ENCODE measurements around the gene USP21.

- PRO-cap, 3 experiments: no peak in any of the 3 experiments
- RAMPAGE, long total RNA: no peak
- RRBS, 2 experiments: no CpG with 5 or more reads among the region's 19 CpGs
Measured at GRCh38 chr1:160342044-160342937, 759 bp downstream of the COPA start.

GRCh38 chr1:160399515-160400224, 694 bp upstream of the VANGL2 start:
- PRO-cap, 3 experiments: no peak in any of the 3 experiments
- RAMPAGE, long total RNA: no peak
- RRBS, 2 experiments: no CpG with 5 or more reads among the region's 17 CpGs

DNA sequence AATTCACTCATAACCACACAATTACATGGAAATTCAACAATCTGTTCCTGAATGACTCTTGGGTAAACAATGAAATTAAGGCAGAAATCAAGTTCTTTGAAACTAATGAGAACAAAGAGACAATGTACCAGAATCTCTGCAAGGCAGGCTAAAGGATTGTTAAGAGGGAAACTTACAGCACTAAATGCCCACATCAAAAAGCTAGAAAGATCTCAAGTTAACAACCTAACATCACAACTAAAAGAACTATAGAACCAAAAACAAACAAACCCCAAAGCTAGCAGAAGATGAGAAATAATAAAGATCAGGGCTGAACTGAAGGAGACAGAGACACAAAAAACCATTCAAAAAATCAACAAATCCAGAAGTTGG, 19.0 kb downstream of the CD84 start:
- PRO-cap, 3 experiments: no peak in any of the 3 experiments
- RAMPAGE, long total RNA: no peak

GRCh38 chr1:160567768-160568703, 11.3 kb downstream of the CD84 start:
- PRO-cap, 3 experiments: no peak in any of the 3 experiments
- RAMPAGE, long total RNA: no peak
- RRBS, 2 experiments: no CpG with 5 or more reads among the region's 10 CpGs

DNA sequence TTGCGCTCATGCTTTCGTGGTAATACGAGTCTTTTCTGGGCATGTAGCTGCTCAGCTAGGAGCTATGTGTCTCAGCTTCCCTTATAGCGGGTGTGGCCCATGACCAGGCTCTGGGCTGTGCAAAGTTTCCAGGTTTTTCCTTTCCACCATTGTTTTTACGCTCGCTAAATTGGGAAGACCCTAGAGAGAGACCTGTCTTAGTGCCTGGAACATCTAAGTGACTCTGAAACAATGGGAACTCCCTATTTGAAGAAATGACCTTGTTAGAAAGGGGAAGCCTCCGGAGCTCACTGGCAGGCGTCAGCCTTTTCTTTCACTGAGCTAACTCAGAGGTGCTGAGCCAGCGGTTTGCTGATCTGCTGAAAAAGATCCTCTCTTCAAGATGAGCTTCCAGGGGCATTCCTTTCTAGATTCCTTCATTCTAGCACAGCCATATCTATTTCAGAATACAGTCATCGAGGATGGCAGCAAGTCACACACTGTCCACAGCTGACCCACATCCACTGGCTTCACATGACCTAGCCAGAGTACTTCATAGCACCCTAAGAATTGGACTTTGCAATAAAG, 17.1 kb downstream of the SLAMF1 start:
- PRO-cap, 3 experiments: no peak in any of the 3 experiments
- RAMPAGE, long total RNA: no peak
- RRBS, 2 experiments: no CpG with 5 or more reads among the region's 10 CpGs

DNA sequence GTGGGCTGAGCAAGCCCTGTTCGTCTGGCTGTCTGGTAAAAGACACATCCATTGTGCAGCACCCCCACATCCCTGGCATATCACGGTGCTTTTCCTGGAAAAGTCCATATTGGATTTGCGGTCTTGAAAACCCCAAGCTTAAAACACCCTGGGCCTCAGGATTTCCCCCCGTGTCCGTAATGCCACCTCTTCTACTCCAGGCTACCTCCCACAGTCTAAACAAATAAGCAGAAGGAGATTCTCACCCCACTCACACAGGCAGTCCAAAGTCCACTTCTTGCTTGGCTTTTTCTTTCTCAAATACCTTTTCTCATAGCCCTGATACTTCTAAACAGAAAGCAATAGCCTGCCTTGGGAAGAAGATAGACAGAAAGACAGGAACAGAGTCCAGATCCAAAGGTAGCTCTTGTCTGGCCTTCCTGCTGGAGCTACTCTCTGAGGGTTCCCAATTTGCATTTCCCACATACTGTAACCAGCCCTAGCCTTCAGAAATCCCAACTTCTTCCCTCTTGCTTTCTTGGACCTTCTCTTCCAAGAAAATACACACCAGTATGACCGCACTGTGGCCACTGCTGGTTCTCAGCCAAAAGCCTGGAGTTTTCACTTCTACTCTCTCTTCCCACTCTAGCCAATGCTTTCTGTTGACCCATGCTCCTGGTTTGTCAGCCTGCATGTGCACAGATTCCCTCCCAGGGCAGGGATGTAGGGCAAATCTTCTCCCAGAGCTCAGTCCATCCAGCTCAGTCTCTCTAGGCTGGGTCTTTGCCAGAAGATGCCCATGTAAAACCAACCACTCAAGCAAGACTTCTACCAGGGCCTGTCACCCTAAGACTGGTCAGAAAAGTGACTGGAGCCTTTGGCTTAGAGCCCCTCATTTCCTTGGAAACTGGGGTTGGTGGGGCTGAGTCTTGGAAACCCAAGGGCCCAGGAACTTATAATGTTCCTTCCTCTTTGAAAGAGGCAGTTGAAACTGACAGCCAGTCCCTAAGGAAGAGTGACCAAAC, 773 bp downstream of the SLAMF1 start:
- PRO-cap, 3 experiments: no peak in any of the 3 experiments
- RAMPAGE, long total RNA: no peak
- RRBS, 2 experiments: no CpG with 5 or more reads among the region's 6 CpGs

GRCh38 chr1:160672977-160673635, 26.3 kb upstream of the SLAMF1 start:
- PRO-cap, 3 experiments: no peak in any of the 3 experiments
- RAMPAGE, long total RNA: no peak
- RRBS, 2 experiments: no CpG with 5 or more reads among the region's 4 CpGs

GRCh38 chr1:160768302-160768743, 27.7 kb upstream of the LY9 start:
- PRO-cap, 3 experiments: no peak in any of the 3 experiments
- RAMPAGE, long total RNA: no peak

DNA sequence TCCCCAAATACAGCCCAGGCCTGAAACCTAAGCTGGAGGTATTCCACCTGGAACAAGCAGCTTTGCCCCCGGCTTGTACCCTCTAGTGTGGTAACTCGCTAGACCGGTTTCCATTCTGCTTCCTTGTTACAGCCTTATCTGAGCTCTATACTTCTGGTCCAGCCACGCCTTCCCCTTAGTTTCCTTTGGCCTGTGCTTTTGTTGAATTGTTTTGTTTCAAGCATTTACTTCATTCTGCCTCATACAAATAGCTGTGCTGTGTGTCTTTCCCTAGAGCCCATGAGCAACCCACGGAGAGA, 14.6 kb upstream of the LY9 start:
- PRO-cap, 3 experiments: no peak in any of the 3 experiments
- RAMPAGE, long total RNA: no peak
- RRBS, 2 experiments: 76% methylated on average over 2 of the region's 5 CpGs; no CpG with 5 or more reads in 1 of the 2 experiments

GRCh38 chr1:161065462-161065848, 4.2 kb downstream of the ARHGAP30 start:
- PRO-cap, 3 experiments: no peak in any of the 3 experiments
- RAMPAGE, long total RNA: no peak
- RRBS, 2 experiments: no CpG with 5 or more reads among the region's 7 CpGs

DNA sequence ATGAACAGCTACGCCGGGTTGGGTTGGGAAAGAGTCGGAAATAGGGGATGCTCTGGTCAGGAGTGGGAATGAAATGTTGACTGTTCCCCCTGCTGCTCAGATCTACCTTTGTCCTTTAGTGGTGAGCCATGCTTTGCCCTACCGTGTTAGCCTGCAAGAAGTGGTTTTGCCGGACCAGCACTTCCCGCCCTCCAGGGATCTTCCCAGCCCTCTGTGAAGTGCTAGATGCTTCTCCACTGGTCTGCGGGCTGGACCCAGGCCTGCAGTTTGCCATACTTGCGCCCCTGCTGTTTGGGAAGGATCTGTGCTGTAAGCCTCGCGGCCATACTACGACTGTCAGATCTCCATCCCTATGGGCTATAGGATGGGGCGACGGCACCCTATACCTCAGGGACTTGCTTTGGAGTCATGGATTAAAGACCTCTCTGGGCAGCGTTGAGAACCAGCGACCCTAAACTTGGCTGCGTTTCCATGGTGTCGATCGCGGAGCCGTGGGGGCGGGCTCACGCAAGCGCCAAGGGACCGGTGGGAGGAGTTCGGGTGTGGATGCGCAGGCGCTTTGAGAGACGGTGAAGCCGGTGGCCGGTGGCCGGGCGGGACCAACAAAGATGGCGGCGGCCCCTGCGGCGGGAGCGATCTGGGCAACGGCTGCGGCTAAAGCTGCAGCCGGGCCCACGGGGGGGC, at the start of gene USP21:
Gene USP21, plus strand, starts transcription at position 585 of the 684 bp plus-strand sequence.
- PRO-cap, 3 experiments: peak in 3 of 3 experiments; most common plus-strand start position 573 of the sequence (in 2); most common minus-strand start position 491 of the sequence (in 2)
- RAMPAGE, long total RNA: no peak
- RRBS, 2 experiments: 2 to 3% methylated on average over 16 of the region's 41 CpGs

DNA sequence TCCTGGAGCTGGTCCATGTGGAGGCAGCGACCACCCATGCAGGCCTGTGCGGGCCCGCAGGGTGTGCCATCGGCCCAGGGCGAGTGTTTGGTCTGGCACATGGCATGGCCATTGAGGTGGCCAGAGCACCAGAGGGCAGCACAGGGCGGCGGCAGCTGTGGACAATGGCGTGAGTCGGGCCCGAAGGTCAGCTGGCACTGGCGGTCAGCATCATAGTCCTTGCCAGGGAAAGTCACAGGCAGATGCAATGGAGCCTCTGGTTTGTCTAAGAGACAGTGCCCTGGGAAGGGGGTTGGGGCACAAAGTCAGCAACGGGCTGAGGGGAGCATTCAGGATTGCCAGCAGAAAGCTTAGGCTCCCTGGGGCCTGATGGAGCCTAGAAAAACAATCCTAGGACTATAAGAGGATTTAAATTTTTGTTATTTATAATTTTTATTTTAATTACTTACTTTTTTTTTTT, 4.9 kb downstream of the ADAMTS4 start:
- PRO-cap, 3 experiments: no peak in any of the 3 experiments
- RAMPAGE, long total RNA: no peak
- RRBS, 2 experiments: no CpG with 5 or more reads among the region's 12 CpGs

GRCh38 chr1:161201037-161201200, 1.2 kb upstream of the NDUFS2 start:
- PRO-cap, 3 experiments: peak in 2 of 3 experiments; most common minus-strand start chr1:161201162 (in 2)
- RAMPAGE, long total RNA: no peak

- PRO-cap, 3 experiments: no peak in any of the 3 experiments
- RAMPAGE, long total RNA: no peak
- RRBS, 2 experiments: no CpG with 5 or more reads among the region's 15 CpGs
Measured at GRCh38 chr1:161224048-161224902, 847 bp upstream of the APOA2 start.

- PRO-cap, 3 experiments: peak in 1 of 3 experiments; most common plus-strand start chr1:161310227 (in 1)
- RAMPAGE, long total RNA: no peak
- RRBS, 2 experiments: no CpG with 5 or more reads among the region's 3 CpGs
Measured at GRCh38 chr1:161310054-161310657, 388 bp upstream of the MPZ start.

- PRO-cap, 3 experiments: peak in 3 of 3 experiments; most common plus-strand start chr1:161390252 (in 1)
- RAMPAGE, long total RNA: no peak
- RRBS, 2 experiments: no CpG with 5 or more reads among the region's 57 CpGs
Measured at GRCh38 chr1:161390077-161391066, 22.7 kb upstream of the CFAP126 start.

DNA sequence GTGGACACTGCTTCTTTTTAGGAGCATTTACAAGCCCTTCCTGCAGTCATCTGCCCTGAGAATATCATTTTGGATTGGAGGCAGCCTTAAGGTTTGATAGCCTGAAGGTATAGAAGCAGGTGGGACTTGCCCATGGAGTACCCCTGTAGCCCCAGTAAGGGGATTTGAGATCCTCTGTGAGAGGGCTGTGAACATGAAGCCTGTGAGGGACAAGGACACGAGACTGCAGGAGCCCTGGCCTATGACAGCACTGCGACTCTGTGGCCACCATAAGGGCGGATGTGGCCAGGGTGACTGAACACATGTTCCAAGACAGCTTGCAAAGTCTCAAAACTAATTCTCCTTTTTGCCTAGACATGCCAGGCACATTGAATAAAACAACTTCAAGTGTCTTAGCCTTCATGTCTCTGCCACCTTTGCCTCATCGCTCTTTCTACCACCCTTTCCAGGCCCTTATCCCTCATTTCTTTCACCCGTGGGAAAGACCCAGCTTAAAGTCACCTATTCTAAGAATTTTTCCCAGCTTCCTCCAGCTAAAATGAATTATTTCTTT, 10.6 kb upstream of the DUSP12 start:
- PRO-cap, 3 experiments: no peak in any of the 3 experiments
- RAMPAGE, long total RNA: no peak
- RRBS, 2 experiments: no CpG with 5 or more reads among the region's 5 CpGs

DNA sequence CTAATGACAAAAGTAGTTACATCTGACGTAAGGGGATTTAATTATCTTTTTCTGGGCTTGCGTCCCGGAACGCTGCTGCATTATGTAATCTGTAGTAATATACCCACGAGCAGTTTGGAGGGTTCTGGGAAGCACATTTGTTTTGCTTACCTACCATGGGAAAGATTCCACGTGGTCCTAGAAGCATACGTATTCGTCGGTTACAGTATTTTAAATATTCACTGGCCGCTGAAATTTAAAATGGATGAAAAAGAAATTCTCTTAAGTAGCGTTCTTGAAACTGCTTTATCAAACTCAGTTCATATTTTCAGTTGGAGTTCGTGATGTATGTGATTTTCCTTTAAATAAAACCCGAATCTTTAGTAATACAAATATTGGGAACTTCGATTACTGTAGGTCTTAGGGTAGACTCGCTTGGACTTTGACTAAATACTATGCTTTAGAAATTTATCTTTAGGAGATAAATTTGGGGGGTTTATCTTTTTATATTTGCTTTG, 798 bp upstream of the ATF6 start:
- PRO-cap, 3 experiments: peak in 2 of 3 experiments; most common plus-strand start position 112 of the sequence (in 2)
- RAMPAGE, long total RNA: no peak
- RRBS, 2 experiments: no CpG with 5 or more reads among the region's 15 CpGs

- PRO-cap, 3 experiments: no peak in any of the 3 experiments
- RAMPAGE, long total RNA: no peak
- RRBS, 2 experiments: no CpG with 5 or more reads among the region's 7 CpGs
Measured at GRCh38 chr1:161801918-161802269, 35.8 kb downstream of the ATF6 start.

GRCh38 chr1:161872139-161872813, 106.2 kb downstream of the ATF6 start:
- PRO-cap, 3 experiments: no peak in any of the 3 experiments
- RAMPAGE, long total RNA: no peak
- RRBS, 2 experiments: no CpG with 5 or more reads among the region's 7 CpGs